Right atrium auricular region (tissue), 2 donors: ENCODE data around the gene PGR.

DNA sequence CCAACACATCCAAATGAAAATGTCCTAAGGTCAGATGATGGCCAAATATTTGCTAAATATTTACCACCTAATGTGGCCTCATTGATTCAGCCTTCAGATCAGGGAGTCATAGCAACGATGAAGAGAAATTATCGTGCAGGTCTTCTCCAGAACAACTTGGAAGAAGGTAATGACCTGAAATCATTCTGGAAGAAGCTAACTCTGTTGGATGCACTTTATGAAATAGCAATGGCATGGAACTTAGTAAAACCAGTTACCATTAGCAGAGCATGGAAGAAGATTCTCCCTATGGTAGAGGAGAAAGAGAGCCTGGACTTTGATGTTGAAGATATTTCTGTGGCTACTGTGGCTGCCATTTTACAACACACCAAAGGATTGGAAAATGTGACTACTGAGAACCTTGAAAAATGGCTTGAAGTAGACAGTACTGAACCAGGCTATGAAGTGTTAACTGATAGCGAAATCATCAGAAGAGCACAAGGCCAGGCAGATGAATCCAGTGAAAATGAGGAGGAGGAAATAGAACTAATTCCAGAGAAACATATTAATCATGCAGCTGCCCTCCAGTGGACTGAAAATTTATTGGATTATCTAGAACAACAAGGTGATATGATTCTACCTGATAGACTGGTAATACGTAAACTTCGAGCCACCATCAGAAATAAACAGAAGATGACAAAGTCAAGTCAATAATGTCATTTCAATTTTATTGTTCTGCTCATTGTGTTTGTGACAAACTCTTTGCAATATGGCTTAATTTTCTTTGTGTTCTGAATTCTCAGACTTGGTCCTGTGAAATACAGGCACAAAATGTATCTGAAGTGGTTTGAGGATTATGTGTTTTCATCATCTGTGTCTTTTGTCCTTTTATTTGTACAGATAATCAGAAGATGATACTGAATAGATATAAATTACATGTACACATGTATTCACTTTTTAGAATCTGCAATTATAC is 2.0 kb downstream of the JRKL start:
- PRO-cap = no peak
- RAMPAGE, long total RNA, 2 experiments = no peak in any of the 2 experiments

DNA sequence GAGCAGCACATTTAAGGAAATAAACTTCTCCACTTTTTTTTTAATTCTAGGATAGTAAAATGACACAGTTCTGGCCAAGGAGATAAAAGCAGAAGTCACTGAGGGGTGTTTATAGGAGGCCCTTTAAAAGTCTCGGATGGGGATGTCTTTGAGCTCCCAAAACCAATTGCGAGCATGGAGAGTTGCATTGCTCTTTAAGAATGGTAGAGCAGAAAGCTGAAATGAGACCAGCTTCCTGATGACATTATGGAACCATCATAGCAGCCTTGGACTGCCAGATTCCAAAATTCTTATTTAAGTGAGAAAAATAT is 140.6 kb downstream of the CNTN5 start:
- PRO-cap = no peak
- RAMPAGE, long total RNA, 2 experiments = no peak in any of the 2 experiments

- PRO-cap = no peak
- RAMPAGE, long total RNA, 2 experiments = no peak in any of the 2 experiments
These were observed 56.2 kb upstream of the ARHGAP42 start for GRCh38 chr11:100630960-100631311.

DNA sequence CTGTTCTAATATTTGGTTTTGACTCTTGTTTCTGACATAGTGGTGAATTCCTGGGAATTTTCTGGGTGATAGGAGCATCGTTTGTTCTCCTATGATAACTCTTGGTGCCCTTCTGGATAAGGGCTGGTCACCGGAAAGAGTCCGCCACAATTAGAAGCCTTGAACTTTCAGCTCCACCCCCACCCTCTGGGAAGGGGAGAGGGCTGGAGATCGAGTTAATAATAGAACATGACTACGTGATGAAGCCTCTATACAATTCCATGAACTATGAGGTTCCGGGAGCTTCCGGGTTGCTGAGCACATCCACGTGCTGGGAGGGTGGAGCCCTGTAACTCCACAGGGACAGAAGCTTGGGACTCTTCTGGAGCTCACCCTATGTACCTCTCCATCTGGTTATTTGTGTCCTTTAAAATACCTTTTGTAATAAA is 40.3 kb downstream of the ARHGAP42 start:
- PRO-cap = bidirectional peak, plus-strand start at position 316 of the sequence, minus-strand start at position 125 of the sequence
- RAMPAGE, long total RNA, 2 experiments = no peak in any of the 2 experiments

GRCh38 chr11:100831819-100832087 is 144.7 kb downstream of the ARHGAP42 start:
- PRO-cap = no peak
- RAMPAGE, long total RNA, 2 experiments = no peak in any of the 2 experiments

- PRO-cap = no peak
- RAMPAGE, long total RNA, 2 experiments = no peak in any of the 2 experiments
These were observed 32.7 kb downstream of the PGR start for GRCh38 chr11:101096966-101097285.

- PRO-cap = no peak
- RAMPAGE, long total RNA, 2 experiments = no peak in any of the 2 experiments
These were observed 3.8 kb downstream of the PGR start for GRCh38 chr11:101125723-101126331.

DNA sequence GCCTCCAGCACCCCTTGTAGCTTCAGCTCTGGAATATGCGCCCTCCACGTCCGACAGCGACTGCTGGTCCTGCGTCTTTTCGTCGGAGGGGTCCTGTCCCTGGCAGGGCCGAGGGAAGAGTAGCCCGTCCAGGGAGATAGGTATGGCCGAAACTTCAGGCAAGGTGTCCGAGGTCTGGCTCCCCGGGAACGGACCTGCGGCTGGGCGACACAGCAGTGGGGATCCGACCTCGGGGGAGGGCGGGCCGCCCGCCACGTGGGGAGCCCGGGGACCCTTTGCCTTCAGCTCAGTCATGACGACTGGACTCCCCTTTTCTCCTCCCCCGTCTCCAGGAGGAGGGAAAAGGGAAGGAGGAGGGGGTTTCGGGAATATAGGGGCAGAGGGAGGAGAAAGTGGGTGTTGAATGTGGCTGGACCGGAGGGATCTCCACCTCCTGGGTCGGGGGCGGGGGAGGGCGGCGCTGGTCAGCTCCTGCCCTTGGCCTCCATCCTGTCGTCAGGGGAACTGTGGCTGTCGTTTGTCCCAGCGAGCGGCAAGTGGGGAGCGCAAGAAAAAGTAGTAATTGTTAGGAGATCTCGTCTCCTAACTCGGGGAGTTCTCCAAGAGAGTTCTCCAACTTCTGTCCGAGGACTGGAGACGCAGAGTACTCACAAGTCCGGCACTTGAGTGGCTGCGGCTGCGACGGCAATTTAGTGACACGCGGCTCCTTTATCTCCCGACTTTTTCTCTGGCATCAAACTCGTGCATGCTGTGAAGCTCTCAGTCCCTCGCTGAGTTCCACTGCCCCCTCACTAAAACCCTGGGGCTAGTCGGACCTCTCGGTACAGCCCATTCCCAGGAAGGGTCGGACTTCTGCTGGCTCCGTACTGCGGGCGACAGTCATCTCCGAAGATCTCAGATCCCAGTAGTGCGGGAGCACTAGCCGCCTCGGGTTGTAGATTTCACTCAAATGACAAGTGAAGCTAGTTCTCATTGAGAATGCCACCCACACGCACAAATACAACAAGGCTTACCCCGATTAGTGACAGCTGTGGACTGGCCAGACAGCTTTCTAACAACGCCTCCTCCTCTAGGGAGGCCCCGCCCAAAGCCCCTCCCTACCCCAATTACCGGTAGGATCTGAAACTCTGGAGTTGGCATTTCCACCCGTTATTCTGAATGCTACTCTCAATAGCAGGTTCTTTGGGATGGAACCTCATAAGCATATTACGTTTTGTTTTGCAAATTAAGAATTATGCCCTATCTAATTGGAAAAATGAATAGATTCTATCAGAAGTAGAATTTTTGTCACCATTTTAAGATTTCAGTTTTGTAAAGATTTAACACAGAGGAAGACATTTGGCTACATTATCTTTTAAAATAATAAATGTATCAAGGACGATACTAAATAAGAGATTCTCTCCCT is at the start of gene PGR:
Gene PGR (minus strand): TSS at position 1,037 of the 1,405 bp plus-strand sequence.
- PRO-cap = unidirectional peak, minus-strand start at position 427 of the sequence; unidirectional peak, minus-strand start at position 950 of the sequence; unidirectional peak, minus-strand start at position 1,037 of the sequence
- RAMPAGE, long total RNA, 2 experiments = no peak in any of the 2 experiments

DNA sequence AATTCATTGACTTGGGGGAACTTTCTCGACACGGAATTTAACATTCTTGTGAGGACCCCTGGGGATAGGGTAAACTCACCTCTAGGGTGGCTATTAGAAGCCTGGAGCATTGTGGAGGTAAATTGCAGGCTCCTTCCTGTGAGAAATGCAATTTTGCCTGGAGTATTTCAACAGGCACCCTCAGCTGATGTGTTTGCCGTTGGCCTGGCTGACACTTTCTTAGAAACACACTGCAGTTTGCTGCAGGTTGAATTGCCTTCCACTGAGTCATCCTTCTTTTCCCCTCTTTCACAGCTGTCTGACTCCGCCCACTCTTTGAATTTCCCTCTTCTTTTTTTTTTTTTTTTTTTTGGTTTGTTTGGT is 152.8 kb downstream of the TRPC6 start:
- PRO-cap = no peak
- RAMPAGE, long total RNA, 2 experiments = no peak in any of the 2 experiments

GRCh38 chr11:101487720-101488058 is 96.1 kb downstream of the TRPC6 start:
- PRO-cap = no peak
- RAMPAGE, long total RNA, 2 experiments = no peak in any of the 2 experiments

DNA sequence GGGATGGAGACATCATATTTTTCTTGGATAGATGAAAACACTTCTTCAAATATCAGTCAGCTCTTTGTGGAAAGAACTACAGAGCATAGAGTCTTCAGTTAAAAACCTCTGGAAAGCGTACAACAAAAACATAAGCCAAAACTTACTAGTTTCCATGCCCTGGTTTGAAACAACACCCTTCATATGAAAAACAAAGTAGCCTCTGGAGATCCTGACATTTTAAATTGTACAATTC is 7.0 kb upstream of the CEP126 start:
- PRO-cap = no peak
- RAMPAGE, long total RNA, 2 experiments = start-site peak on the minus strand in 1 of 2 experiments, centred at position 71 of the sequence, 7 reads per replicate

GRCh38 chr11:102164945-102166018 is 55.0 kb downstream of the YAP1 start:
- PRO-cap = no peak
- RAMPAGE, long total RNA, 2 experiments = no peak in any of the 2 experiments

- PRO-cap = no peak
- RAMPAGE, long total RNA, 2 experiments = no peak in any of the 2 experiments
These were observed 56.3 kb downstream of the YAP1 start for GRCh38 chr11:102166438-102167152.

GRCh38 chr11:102267416-102268052 is 49.8 kb upstream of the BIRC3 start:
- PRO-cap = no peak
- RAMPAGE, long total RNA, 2 experiments = no peak in any of the 2 experiments

DNA sequence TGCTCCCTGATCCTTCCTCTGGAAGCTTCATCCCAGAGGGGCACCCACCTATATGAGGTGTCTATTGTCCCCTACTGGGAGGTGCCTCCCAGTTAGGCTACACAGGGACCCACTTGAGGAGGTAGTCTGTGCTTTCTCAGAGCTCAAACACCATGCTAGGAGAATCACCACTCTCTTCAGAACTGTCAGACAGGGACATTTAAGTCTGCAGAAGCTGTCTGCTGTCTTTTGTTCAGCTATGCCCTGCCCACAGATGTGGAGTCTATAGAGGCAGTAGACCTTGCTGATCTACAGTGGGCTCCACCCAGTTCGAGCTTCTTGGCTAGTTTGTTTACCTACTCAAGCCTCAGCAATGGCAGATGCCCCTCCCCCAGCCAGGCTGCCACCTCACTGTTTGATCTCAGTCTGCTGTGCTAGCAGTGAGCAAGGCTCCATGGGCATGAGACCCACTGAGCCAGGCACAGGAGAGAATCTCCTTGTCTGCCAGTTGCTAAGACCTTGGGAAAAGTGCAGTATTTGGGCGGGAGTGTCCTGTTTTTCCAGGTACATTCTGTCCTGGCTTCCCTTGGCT is 16.5 kb upstream of the BIRC3 start:
- PRO-cap = no peak
- RAMPAGE, long total RNA, 2 experiments = no peak in any of the 2 experiments

GRCh38 chr11:102306671-102307224 is 10.5 kb upstream of the BIRC3 start:
- PRO-cap = no peak
- RAMPAGE, long total RNA, 2 experiments = no peak in any of the 2 experiments

- PRO-cap = no peak
- RAMPAGE, long total RNA, 2 experiments = no peak in any of the 2 experiments
These were observed 1.2 kb downstream of the BIRC3 start for GRCh38 chr11:102318297-102319062.

DNA sequence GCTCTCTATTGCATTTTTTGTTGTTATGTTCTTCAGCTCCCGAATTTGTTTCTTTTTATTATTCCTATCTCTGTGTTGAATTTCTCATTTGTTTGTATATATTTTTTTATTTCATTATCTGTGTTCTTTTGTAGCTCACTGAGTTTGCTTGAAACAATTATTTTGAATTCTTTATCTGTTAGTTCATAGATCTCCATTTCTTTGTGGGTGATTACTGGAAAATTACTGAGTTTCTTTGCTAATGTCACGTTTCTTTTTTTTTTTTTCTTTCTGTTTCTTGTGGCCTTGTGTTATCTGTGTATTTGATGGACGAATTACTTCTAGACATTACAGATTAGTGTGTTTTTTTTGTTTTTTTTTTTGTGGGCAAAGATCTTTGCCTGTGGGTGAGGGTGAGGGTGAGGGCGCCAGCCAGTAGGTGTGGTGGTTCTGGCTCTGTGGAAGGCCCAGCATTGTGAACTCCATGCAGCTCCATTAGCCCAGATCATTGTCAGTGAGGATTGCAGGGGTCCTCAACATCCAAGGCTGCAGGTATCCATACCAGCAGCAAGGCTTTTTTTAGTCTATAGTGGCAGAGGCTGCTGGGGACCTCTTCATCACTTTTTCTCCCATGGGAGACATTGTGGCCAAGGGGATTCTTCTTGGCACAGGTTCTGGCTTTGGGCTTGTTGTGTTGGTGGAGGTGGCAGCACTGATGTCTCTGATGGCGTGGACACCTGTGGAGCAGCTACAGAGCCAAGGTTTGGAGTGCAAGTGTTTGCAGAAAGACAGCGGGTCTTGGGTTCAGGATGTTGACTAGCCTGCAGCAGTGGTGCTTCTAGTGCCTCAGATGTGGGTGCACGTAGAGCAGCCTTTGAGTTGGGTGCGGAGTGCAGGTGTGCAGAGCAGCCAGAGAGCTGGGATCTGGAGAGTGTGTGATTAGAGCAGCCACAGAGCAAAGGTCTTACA is 13.7 kb downstream of the BIRC2 start:
- PRO-cap = no peak
- RAMPAGE, long total RNA, 2 experiments = no peak in any of the 2 experiments

GRCh38 chr11:102602992-102603573 is 22.0 kb downstream of the MMP20 start:
- PRO-cap = unidirectional peak, plus-strand start at chr11:102603369
- RAMPAGE, long total RNA, 2 experiments = no peak in any of the 2 experiments

DNA sequence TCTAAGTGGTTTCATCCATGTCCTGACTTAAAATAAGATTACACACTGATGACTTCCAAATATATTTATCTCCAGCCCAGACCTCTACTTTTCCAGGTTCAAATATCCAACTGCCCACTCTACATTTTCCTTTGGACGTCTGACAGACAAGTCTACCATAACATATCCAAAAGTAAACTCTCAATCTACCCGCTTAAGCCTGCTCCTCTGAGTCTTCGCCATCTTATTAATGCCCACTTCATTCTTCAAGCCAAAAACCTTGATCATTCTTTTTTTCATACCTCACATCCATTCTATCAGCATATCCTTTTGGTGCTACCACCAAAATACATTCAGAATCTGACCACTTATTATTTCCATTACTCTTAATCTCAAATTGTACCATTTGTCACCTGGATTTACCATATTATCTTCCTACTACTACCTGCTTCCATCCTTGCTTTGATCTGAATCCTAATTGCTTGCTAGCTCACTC is 36.2 kb downstream of the DCUN1D5 start:
- PRO-cap = no peak
- RAMPAGE, long total RNA, 2 experiments = no peak in any of the 2 experiments